Pulmonary artery (tissue), 1 donor: ENCODE measurements around the genes AGPAT2 and CCDC183.

- PRO-cap = no peak
Observed at GRCh38 chr9:136407069-136407708, 3.2 kb downstream of the ENTR1 start.

DNA sequence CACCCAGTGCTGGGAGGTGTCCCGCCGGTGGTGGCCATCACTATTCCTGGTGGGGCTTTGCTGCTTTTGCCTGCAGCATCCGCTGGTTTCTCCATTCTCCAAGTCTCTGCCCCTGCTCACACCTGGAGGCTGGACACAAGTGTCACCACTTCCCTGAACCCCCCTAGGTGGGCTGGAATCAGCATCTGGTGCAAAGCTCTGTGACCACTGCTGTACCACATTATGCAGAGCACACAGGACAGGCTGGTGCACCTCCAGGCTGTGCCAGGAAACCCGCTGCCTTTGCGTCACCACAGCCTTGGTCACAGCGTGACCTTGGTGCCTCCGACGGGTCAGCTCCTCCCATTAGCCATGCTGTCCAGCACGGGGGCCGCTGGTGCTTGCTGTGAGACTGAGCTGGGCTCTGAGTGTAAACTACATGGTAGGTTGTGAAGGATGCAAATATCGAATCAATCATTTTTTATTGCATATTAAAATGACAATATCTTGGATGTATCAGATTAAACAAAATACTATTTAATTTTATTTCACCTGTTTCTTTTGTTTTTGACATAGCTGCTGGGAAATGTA is 2.8 kb upstream of the SEC16A start:
- PRO-cap = no peak

DNA sequence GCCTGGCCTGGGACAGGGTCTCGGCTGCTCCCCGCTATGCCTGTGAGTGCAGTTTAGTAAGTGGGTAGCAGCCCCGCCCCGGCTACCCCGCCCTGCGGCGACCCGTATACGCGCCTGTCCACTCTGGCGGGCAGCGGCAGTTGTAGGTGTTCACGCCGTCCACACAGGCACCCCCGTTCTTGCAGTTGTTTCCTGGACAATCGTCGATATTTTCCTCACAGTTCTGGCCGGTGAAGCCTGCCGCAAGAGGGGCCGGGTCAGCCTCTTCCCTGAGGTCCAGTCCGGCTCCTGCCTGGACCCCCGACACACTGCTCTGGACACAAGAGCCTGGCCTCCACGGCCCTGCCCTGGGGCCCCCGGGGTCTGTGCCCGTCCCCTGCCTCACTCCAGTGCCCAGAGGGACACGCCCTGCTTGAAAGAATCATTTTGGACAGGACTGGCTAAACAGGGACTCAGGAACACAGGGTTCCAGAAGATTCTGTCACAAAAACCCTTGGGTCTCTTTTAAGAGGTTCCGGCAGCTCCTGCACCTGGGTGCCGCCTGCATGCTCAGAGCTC is 26.4 kb downstream of the NOTCH1 start:
- PRO-cap = no peak

GRCh38 chr9:136523586-136524198 is 22.2 kb downstream of the NOTCH1 start:
- PRO-cap = no peak

DNA sequence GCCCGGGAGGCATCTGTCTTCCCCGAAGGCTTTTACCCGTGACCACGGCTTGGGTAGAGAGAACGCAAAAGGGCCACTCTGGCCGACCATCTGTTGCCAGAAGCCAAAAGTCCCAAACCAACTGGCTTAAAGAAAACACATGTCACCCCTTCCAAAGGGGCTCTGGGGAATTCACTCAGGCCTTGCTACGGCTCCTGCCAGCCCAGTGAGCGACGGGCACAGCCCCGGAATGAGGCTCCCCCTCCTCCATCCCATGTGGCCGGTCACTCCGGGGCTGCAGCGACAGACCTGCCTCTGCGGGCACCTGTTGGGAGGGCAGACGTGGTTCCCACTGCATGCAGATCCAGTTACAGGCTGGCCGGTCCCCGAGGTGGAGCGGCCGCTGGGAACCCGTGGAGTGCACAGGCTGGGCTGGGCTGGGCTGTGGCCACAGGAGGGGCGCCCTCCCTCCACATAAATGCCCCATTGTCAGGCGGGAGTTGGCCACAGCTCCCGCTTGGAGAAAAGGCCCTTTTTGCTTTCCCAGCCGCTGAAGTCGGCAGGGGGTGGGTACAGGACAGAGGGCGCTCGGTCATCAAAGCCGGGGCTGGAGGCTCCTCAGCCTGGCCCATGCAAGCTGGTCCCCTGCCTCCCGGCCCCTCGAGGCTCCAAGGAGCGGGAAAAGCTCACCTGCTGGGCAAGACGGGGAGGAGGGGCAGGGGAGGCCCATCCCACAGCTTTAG is 19.9 kb downstream of the NOTCH1 start:
- PRO-cap = no peak

- PRO-cap = no peak
Observed at GRCh38 chr9:136529663-136530292, 16.1 kb downstream of the NOTCH1 start.

- PRO-cap = no peak
Observed at GRCh38 chr9:136602147-136602558, 56.3 kb upstream of the NOTCH1 start.

GRCh38 chr9:136663651-136664774 is 1.3 kb downstream of the EGFL7 start:
- PRO-cap = no peak

DNA sequence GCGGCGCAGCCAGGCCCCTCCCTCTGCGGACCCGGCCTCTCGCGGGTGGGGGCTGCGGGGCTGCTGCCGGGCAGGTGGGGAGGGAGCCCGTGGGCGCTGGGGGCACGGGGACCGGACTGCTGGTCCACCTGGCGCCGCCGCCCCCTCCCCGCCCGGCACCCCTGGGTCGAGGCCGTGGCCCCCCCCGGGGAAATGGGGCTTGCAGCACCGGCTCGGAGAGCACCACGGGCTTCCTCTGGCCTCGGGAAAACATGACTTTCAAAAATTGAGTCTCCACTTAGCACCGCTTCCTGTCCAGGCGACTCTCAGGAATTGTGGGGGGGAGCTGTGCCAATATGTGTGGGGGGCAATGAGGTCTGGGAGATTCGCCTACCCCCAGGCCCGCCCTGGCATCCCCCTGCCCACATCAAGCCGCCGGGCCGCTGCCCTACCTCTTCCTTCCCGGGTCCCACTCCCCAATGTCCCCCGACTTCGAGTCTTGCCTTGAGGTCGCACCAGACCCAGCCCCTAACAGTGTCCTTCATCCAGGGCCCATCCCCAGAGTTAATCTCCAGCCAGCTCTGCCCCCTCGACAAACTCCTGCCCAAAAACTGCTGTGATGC is 3.7 kb downstream of the EGFL7 start:
- PRO-cap = no peak

GRCh38 chr9:136668359-136669554 is 6.0 kb downstream of the EGFL7 start:
- PRO-cap = no peak

DNA sequence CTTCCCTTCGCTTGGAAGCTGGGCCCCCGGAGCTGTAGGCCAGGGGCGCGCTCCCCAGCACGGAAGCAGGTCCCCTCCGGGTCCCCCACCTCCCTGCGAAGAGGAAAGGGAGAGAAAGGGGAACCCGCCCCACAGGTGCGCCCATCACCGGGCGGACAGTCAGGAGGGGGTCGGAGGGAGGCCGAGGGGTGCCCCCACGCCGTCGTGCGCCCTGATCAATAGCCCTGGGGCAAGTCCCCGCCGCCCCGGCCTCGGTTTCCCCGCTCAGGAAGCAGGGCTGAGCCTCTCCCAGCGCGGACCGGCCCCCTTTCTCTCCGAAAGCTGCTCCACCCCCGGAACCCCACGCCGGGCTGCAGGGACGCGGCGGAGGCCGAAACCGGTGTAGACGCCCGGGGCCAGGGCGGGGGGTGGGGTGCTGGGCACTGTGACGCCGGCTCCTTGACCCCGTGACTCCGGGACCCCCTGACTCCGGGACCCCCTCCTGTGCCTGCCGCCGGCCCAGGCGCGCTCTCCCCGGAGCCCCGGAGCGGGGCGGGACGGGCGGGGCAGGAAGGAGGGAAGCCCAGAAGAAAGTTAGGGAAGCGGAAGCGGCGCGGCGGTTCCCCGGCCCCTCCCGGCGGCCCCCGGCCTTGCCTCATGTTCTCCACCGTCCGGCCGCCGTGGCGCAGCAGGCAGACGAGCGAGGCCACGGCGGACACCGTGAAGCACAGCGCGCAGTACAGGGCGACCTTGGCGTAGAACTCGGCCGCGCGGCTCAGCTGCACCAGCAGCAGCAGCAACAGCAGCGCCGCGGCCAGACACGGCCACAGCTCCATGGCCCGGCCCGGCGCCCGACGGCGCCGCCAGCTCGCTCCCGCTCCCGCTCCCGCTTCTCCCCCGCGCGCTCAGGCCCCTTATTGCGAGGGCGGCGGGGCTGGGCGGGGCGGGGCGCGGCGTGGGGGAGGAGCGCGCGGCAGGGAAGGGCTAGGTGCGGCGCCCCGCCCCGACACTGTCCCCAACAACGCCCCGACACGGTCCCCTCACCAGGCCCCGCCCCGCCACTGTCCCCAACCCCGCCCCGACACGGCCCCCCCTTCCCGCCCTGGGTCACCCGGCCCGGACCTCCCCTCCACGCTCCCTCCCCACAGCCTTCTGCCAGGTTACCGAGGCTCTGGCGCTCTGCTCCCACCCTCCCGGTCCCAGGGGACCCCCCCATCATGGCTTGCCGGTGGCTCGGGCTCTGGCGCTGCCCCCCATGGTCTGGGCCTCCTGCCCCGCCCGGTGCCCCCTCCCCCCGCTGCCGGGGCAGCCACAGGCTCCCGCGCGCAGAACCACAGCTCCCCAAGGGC is at the start of gene AGPAT2:
AGPAT2 (minus strand) TSS at position 915 of the 1,328 bp plus-strand sequence.
- PRO-cap = bidirectional peak, plus-strand start at position 637 of the sequence, minus-strand start at position 523 of the sequence; unidirectional peak, minus-strand start at position 867 of the sequence

DNA sequence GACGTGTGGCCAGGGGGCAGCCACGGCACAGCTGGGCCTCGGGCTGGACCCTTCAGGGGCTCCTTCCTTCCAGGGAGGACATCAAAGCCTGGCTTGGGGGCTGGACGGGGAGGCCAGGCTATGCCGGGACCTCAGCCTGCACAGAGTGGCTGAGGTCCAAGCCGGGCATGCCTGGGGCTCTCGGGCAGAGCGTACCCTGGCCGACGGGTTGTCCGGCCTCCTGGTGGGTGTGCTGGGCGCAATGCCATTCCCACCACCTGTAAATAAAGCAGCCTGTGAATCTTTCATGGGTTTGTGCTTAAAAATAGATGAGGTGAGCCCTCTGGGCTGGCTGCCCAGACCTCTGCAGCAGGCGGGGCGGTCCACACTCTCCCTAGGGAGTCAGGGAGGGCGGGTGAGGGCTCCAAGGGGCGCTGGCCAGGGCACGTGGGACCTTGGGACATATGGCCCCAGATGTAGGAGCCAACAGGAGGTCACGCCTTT is 3.5 kb upstream of the AGPAT2 start:
- PRO-cap = no peak

DNA sequence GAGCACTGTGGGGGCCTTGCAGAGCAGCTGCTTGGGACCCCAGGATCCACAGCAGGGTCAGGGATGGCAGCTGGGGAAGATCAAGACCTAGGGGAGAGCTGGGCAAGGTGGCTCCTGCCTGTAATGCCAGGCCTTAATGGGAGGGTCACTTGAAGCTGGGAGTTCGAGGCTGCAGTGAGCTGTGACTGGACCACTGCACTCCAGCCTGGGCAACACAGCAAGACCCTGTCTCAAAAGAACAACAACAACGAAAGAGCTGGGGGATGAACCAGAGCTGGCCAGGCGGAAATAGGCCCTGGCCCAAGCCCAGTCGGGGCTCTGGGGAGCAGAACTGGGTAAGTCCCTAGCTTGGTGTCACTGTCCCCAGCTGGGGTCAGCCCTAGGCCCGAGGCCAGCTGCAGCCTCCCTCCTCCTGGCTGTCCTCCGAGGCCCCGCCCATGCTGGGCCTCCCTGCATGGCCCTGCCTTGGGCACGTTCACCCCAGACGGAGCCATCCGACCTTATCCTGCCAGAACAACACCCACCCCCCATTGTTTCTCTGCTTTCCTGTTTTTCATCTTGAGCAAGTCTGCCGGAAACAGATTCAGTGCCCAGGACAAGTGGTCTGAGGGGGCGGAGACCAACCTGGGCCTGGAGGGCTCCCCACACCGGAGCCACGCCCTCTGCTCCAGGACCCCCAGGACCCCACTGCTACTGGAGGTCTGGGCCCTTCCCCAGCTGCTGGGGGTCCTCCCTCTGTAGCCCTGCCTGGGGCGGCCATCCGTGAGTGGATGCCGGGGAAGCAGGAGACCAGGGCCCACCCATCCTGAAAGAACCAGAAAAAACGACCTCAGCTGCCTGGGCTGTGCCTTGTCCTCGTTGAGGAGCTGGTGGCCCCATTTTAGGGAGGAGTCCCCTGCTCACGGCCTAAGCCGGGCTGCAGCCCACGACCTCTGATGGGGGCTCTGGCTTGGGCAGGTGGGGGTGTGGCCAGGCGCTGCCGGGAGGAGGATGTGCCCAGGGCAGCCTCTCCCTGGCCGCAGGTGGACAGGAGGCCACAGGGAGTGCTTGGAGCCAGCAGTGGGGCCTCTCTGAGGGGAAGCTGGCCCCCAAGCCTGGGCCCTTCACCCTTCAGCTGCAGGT is 2.1 kb downstream of the DIPK1B start:
- PRO-cap = bidirectional peak, plus-strand start at position 598 of the sequence, minus-strand start at position 422 of the sequence

- PRO-cap = no peak
Observed at GRCh38 chr9:136742338-136742808, 367 bp downstream of the LCN10 start.

DNA sequence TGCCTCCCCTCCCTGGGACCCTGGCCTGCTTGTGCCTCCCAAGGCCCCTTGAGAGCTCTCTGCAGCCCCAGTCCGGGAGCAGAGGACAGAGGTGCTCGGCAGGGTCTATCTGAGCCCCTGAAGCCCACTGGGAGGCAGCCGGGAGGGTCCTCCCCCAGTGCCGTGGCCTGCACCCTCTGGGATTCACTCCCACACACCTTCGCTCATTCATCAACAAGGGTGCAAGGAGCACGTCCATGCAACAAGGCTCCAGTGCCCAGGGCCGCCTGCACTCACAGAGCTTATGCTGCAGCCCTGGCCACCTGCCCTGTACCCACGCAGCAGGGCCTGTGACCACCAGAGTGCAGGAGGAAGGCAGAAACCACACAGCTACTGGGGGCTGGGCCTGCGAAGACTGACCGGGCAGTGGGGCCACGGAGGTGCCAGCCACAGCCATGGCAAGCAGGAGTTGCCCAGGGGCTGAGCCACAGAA is 834 bp upstream of the LCN6 start:
- PRO-cap = no peak

GRCh38 chr9:136795572-136796659 is at the start of gene CCDC183:
TSS of gene CCDC183 (plus strand) at chr9:136796338.
- PRO-cap = no peak

- PRO-cap = no peak
Observed at GRCh38 chr9:136808475-136809149, 864 bp downstream of the RABL6 start.

- PRO-cap = no peak
Observed at GRCh38 chr9:136849896-136850162, 620 bp downstream of the PHPT1 start.

DNA sequence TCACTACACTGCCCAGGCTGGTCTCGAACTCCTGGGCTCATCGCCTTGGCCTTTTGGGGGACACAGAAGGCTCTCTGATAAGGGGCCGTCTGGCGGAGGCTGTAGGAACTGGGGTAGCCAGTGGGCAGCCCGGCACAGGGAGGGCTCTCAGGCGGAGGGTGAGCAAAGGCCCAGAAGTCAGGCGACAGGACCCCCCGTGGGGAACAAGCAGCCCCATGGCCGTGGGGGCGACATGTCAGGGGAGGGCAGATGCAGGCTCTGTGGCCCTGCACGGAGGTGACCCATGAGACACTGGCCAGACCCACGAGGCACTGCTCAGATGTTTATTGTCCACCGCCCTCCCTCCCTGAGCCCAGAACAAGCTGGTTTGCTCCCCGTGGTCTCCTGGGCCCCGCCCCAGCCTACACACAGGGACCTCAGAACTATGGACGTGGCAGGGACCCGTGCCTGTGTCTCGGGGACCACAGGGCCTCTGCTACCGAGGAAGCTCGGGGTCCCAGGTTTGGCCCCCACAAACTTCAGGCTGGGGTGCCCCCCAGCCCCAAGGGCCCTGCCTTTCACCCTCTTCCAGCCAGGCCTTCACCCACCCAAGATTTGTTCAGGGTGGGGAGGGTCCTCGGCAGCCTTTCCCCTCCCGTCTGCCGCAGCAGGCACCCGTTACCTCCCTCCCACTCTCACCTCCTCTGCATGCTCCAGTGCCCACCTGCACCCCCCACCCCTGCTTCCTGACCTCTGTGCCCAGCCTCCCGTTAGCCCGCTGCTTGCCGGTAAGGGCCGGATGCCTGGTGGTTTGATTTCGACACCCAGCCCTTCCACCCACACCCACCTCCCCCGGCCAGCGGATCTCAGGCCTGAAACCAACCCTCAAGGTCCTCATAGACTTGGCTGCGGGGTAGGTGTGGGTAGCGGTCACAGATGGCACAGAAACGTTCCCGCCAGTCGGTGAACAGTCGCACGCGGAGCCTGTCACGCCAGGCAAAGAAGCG is 1.7 kb downstream of the FUT7 start:
- PRO-cap = no peak

DNA sequence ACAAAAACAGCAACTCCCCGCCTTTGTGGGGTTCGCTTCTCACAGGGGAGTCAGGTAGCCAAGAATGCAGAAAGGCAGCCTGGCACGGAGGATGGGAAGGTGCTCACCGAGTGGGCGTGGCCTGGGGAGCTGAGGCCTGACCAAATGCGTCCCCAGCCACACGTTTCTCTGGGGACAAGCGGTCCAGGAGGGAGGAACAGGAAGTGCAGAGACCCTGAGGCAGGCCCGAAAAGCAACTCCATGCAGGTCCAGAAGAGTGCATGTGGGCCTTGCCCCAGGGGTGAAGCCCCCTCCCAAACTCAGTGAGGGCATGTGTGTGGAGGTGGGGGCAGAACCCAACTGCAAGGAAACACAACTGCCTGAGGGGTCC is 2.6 kb upstream of the UAP1L1 start:
- PRO-cap = no peak